MCF 10A (cell line): ENCODE measurements around a stretch of chr1.

DNA sequence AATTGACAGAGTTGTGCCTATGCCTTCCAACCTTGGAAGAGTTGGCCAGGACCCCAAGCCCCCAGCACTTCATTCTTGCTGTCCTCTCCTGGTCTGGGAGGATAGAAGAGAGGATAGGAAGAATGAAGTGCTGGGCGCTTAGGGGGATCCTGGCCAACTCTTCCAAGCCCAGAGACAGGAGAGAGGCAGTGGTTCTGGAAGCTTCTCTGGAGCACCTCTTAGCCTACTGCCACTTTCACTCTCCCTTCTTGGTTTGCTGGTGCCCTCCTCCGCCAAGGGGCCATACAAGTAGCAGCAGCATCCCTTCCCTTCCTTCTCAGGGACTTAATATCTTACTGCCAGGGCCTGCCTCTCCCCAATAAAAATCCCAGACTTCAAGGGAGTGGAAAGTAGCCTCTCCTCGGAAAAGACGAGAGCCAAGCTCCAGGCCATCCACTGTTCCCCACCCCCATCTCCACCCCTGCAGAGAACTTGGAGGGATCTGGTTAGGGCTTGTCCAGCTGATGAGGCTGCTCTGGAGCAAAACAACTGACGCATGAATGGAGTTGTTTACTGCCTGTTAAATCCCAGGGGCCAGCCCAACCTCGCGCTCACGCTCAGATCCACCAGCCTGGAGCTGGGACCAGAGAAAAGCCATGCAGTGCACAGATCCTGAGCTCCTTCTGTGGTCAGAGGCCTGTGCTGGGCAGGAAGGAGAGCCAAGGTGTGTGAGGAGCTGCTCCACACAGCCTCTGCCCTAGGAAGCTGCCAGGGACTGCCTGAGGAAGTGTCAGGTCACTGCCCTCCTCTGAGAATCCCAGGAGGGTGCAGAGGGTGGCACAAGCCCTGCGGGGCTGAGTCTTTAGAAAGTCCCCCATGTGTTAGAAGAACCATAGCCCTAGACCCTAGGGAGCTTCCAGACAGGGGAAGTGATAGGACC, 109.2 kb upstream of the IPO9 start:
- PRO-cap = no peak
- RRBS = no CpG with 5 or more reads among the region's 9 CpGs

GRCh38 chr1:201721661-201722071, 107.3 kb upstream of the IPO9 start:
- PRO-cap = no peak
- RRBS = no CpG with 5 or more reads among the region's 7 CpGs

DNA sequence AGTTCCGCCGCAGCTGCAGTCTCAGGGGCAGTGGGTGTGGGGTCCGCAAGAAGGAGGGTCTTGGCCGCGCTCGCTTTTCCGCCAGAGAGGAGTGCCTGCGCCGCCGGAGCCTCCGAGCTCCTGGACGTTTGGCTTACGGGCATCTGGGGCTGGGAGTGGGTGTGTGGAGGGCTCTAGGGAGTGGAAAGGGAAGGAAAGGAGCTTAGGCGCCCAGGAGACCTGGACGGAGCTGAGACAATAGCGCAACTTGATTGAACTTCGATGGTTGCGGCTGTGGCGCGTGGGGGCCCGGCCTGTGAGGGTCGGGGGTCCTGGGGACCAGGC, 88.8 kb upstream of the IPO9 start:
- PRO-cap = no peak
- RRBS = 2% methylated on average over 2 of the region's 22 CpGs

DNA sequence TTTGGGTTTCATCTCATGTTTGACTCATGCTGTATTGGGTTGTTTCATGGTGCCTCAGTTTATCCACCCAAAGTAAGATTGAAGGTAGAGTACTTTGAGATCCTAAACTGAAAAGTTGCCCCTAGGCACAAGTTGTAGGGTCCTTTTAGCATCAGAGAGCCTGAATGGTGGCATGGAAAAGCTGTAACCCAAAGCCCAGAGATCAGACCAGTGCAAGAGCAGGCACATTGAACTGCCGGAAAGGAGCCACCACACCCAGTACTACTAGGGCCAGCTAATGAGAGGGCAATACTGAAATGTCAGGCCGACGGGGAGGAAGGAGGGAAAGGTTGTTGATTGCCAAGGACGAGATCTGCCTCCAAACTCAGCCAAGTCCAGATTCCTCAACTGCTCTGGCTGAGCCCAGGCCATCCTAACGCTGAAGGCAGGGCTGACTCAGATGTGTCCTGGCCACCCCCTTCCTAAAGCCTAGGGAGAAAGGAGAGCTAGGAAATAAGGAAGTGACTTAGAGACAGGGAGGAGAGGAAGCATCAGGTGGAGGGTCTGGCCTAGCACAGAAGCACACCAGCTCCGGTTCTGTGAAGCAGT, 42.2 kb upstream of the IPO9 start:
- PRO-cap = no peak
- RRBS = no CpG with 5 or more reads among the region's 6 CpGs

DNA sequence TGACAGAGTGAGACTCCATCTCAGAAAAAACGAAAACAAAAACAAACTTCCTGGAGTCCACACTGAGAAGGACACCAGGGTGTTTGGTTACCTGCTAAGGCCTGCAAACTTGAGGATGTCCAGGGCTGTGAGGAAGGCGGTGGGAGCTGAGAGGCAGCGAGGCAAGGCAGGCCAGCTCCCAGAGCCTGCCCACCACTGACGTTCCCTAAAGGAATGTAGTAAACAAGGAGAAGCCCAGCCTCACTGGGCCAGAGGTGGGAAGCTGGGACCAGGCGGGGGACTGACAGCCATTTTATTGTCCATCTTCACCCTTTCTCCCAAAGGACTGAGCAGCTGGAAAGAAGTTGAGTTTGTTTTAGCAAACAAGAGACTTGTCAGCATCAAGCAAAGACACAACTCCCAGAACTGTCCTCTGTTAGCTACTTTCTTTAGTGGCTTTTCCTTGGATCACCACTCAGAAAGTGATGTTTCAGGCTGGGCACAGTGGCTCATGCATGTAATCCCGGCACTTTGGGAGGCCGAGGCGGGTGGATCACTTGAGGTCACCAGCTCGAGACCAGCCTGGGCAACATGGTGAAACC, 24.2 kb downstream of the SHISA4 start:
- PRO-cap = no peak
- RRBS = no CpG with 5 or more reads among the region's 9 CpGs

- PRO-cap = no peak
- RRBS = no CpG with 5 or more reads among the region's 9 CpGs
Observed at GRCh38 chr1:201969592-201970643, 12.5 kb upstream of the RNPEP start.

DNA sequence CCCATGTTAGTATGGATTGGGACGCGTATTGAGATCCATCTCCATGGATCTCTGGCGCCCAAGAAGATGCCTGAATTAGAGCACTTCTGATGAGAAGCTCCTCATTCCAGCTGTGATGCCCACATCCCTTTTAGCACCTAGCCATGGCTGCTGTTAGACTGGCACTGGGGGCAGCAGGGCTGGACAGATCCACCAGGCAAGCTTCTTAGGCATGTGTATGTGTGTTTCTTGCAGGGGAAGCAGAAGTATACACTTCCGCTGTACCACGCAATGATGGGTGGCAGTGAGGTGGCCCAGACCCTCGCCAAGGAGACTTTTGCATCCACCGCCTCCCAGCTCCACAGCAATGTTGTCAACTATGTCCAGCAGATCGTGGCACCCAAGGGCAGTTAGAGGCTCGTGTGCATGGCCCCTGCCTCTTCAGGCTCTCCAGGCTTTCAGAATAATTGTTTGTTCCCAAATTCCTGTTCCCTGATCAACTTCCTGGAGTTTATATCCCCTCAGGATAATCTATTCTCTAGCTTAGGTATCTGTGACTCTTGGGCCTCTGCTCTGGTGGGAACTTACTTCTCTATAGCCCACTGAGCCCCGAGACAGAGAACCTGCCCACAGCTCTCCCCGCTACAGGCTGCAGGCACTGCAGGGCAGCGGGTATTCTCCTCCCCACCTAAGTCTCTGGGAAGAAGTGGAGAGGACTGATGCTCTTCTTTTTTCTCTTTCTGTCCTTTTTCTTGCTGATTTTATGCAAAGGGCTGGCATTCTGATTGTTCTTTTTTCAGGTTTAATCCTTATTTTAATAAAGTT, 4.9 kb upstream of the ELF3 start:
- PRO-cap = no peak
- RRBS = no CpG with 5 or more reads among the region's 12 CpGs

- PRO-cap = no peak
- RRBS = no CpG with 5 or more reads among the region's 6 CpGs
Observed at GRCh38 chr1:202015839-202016506, 5.6 kb downstream of the ELF3 start.

- PRO-cap = no peak
- RRBS = 89% methylated on average over 5 of the region's 19 CpGs
Observed at GRCh38 chr1:202161082-202161852, 865 bp upstream of the PTPN7 start.

GRCh38 chr1:202162680-202163218, 2.3 kb upstream of the PTPN7 start:
- PRO-cap = no peak
- RRBS = 23% methylated on average over 1 of the region's 10 CpGs

GRCh38 chr1:202203372-202203951, 9.9 kb downstream of the LGR6 start:
- PRO-cap = no peak
- RRBS = no CpG with 5 or more reads among the region's 12 CpGs

GRCh38 chr1:202462615-202463273, 114.2 kb downstream of the PPP1R12B start:
- PRO-cap = no peak

- PRO-cap = no peak
- RRBS = no CpG with 5 or more reads among the region's 4 CpGs
Observed at GRCh38 chr1:202516199-202516677, 167.7 kb downstream of the PPP1R12B start.

GRCh38 chr1:202539955-202540411, 170.3 kb downstream of the SYT2 start:
- PRO-cap = no peak
- RRBS = no CpG with 5 or more reads among the region's 6 CpGs

DNA sequence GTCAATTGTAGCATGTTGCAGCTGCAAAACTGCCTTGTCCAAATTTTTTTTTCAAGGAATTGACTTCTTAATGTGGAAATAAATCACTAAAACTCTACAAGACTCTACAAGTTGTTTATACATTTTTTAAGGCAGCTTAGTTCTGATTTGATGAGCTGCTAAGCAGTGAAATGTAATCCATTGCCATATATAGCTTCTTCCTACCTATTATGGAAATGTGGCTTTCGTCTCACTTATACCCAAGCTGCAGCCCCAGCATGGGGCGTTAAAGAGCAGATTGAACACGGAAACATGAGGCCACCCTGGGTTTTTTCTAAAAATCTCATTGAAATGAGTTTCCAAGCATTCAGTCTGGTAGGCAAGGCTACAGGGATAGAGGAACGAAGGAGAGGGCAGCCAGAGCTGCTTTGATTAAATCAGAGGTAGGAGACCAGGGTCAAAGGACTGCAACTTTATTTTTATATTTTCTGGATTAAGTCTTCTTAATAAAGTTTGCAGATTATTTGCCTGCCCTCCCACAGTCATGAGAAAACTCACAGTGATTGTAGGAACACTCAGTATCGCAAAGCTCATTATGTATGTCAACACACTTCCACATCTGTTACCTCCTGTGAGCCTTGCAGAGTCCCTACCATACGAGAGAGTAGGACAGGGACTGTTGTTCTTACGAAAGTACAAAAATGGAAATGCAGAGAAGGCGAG, 132.0 kb downstream of the SYT2 start:
- PRO-cap = no peak
- RRBS = no CpG with 5 or more reads among the region's 8 CpGs

DNA sequence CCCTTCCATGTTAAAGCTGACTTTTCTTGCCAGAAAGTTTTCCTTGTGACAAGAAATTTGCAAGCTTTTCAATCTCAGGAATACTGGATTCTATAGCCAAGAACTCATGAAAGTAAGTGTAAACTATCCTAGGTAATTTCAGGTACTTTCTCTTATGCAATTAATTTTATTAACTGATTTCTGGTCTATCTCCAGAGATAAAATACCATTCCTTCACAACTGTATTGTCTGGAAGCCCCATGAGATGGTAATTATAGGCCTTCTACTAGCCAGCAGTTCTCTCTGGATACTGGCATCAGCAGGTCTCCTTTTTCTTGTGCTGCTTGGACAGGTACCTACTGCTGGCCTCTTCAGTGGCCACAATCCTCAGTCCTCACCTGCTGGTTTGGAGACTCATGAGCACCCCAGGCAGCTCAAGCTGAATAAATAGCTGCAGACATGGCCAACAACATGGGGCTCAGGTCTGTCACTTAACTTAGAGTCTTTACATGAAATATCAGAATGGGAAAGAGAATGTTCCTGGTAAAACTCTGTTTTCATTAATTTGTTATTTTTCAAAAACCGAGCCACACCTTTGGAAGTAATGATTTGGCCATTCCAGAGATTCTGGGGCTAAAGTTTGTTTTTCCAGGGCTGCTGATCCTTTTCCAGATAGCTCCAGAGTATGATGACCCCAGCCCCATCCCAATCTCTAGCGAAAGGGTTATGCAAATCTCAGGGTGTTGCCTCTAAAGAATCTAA, 126.7 kb downstream of the SYT2 start:
- PRO-cap = no peak
- RRBS = no CpG with 5 or more reads among the region's 2 CpGs

GRCh38 chr1:202763771-202764321, 44.4 kb downstream of the KDM5B start:
- PRO-cap = no peak
- RRBS = no CpG with 5 or more reads among the region's 4 CpGs

- PRO-cap = no peak
- RRBS = no CpG with 5 or more reads among the region's 2 CpGs
Observed at GRCh38 chr1:202805400-202806144, 2.6 kb downstream of the KDM5B start.

GRCh38 chr1:202810390-202811044, 2.3 kb upstream of the KDM5B start:
- PRO-cap = bidirectional peak, plus-strand start at chr1:202810658, minus-strand start at chr1:202810597; bidirectional peak, plus-strand start at chr1:202810954, minus-strand start at chr1:202811108
- RRBS = under 1% methylated on average over 20 of the region's 43 CpGs

DNA sequence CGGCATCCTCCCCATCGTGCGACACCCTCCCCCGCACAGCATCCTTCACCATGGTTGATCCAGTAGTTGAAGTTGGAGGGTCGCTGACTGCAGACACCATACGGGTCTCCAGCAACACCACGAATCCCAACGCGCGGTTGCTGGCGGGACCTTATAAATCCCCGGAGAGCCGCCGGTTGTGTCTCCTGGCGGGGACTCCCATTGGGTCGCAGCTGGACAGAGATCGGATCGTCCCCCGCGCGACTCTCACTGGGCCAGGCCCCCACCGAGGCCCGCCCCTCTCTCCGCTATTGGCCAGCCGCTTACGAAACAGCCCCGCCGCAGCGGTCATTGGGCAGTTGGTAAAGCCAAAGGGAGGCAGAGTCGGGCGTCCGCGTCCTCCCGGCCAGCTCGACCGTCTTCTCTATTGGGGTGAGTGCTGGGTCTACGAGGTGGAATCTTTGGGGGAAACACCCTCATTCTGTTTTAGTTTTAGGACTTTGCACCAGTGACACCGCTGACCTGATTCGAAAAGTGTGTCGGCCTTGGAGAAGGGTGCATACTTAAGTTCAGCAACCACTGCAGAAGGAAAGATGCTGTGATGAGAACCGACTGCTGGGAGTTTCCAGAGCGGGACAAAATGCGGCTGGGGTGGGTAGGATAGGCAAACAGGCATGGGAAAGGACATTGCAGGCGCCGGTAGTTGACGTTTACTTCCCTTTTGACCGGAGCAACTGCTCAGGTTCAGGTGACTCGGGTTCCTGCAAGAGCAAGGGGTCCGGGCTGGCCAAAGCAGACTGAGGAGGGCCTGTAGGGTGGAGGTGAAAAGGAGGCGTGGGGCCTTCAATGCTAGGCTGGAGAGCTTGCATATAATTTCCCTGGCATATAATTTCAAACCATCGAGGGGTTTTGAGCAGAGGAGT, 27.3 kb downstream of the RABIF start:
- PRO-cap = bidirectional peak, plus-strand start at position 558 of the sequence, minus-strand start at position 128 of the sequence
- RRBS = 4% methylated on average over 4 of the region's 51 CpGs